ENCODE results near the genes PTHLH and DDX11.

DNA sequence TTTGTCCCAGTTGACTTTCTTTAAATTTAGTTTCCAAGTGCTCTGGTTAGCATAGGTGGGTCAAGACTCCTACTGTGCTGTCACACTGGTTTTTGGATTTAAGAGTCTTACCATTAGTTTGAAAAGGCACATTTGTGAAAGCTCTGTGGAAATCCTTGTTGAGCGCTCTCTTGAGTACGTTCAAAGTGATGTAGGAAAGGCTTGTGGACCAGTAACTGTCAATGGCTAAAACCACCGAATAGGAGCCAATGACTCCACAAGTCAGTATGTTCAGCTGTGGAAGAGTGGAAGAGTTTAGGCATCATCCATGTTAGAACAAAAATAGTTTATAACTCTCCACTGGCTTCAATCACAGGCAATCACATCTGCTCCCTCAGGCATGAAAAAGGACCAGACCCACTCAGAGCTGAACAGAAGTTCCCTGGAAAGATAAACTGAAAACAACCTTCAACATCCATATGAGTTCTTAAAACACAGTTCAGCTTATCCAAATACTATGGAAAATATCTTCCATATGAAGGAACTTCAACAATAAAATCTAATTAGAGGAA lies 37.2 kb downstream of the FGFR1OP2 start:
- PRO-cap, result no peak

GRCh38 chr12:26986649-26987763 lies 27.2 kb downstream of the TM7SF3 start:
- PRO-cap, result no peak

- PRO-cap, result no peak
Observed at GRCh38 chr12:27185636-27185975, 58.5 kb upstream of the STK38L start.

DNA sequence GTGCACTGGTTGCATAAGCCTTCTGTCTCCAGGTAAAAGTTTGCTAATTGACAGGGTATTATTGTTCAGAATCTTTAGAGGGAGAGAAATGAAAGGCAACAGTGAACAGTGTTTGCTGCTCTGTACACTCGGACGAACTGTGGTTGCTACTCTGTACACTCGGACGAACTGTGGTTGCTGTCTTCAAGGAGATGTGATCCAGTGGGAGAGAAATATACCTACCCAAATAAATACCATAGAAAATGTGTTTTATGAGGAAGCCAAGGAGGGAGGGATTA lies 2.6 kb downstream of the STK38L start:
- PRO-cap, result no peak

DNA sequence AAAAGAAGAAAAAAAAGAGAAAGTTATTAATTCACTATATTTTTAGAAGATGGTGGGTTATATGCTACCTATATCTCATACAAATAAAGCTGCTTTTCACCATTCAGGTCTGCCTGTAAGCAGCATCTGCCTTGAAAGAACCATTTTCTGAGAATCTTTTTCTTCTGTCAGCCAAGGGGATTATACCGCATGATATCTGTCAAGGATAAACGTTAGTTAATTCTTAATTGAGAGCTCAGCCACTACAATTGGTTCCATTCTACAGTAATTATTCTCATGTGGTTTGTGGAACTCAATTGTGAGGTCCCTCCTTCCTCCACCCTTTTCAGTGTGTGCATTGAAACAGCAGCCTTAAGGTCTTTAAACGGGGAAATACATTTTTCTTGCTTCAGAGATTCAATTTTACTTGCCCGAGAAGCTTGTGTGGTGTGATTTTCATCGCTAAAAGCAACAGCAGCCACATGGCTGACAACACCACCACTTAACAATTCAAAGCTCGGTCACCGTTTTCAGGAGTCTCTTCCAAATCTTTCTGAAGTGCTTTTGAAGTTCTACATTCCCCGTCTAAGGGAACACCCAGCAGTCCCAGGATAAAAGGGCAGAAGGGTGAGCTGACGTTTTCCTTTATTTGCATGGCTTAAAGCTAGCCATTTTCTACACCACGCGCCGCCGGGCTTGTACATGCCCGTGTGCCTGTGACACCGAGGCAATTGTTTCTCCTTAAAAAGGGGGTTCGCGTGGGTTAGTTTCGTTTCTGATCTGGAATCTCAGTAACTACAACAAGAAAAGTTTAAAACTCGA lies 704 bp upstream of the PPFIBP1 start:
- PRO-cap, result unidirectional peak, plus-strand start at position 650 of the sequence

DNA sequence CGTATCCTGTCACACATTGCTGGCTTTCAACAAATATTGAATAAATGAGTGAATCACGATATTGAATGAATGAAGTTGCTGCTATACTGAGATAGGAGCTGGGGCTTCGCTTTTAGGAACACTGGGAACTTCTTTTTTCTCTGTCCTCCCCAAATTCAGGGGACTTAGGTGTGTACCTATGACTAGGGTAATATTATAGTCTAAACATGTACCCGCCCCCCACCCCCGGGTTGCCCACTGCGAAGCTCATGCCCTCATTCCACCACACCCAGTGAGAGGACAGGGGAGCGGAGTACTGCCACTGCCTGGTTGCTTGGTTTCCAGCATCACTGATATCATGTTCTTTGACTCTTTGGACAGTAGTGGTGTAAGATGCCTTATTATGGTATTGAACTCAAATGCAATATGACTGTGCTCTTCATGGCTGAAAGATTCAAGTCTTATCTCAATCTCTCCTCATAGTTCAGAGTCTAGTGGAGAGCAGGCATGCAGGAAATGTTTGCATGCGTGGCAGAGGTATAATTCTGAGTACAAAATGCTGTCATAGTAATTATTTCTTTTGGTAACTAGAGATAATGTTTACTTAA lies 55.8 kb upstream of the REP15 start:
- PRO-cap, result no peak

DNA sequence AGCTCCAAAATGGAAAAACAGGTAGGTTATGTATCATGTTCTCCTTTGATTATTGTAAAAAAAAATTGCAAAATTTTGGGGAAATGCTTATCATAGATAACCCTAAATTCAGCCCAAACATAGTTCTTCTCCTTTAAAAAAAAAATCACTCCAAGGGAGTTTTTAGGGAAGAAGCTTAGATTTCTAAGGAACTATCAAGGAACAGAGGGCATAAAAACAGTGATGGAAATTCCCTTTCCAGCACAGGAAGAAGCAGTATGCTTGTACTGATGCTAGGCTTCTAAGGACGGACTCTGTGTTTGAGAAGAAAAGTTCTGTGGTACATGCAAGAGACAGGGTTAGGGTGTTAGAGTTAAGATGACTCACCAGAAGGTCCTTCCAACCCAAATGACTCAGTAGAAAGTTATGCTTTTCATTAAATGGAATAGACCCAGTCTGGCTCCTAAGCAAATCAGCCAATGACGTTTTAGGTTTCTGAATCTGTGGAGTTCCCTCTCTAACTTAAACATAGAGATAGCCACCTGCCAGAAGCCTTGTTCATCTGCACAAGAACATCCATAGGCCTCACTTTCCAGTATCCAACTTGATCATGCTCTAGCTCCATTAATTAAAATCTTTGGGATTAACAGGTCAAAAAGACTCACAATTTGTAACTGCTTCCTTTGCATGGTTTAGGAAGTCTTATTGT lies 5.7 kb downstream of the PTHLH start:
- PRO-cap, result no peak

- PRO-cap, result no peak
Observed at GRCh38 chr12:27972559-27973213, at the start of gene PTHLH. Gene PTHLH, minus strand, starts transcription at chr12:27972733.

DNA sequence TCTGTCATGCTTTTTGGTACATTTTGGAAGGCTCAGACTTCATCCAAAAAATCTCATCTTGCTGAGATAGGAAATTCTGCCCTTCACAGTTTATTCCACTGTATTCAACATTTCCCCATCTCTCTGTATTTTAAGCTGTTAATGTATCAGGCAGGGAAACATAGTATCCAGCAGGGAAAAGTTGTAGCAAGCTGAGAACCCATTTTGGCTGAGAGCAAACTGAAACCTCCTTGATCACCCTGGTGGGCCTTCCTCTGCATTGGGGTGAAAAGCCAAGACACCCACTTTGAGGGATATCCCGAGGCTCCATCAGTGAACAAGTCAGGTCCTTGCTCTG lies 150.8 kb upstream of the FAR2 start:
- PRO-cap, result no peak

- PRO-cap, result unidirectional peak, minus-strand start at chr12:29158529
Observed at GRCh38 chr12:29158157-29158868, 9.2 kb downstream of the FAR2 start.

GRCh38 chr12:29170728-29171046 lies 21.6 kb downstream of the FAR2 start:
- PRO-cap, result no peak

DNA sequence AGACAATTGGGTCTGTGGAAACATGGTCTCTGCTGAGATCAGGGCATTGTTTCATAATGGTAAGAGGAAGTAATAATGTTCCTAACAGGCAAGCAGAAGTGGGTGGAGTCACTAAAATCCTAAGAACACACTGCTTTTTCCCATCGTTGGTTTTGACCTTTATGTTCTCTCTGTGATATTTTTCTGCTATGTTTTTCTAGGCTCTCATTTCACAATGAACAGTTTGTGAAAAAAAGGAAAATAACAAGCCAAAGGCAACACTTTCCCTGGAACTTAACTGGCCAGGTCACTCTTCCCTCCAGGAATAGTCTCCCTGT lies 80.6 kb upstream of the OVCH1 start:
- PRO-cap, result no peak

- PRO-cap, result no peak
Observed at GRCh38 chr12:29725772-29726324, 57.9 kb downstream of the TMTC1 start.

GRCh38 chr12:30345891-30346550 lies 349.6 kb downstream of the IPO8 start:
- PRO-cap, result no peak

- PRO-cap, result unidirectional peak, plus-strand start at chr12:30695088
Observed at GRCh38 chr12:30694862-30695246, 815 bp downstream of the IPO8 start.

- PRO-cap, result no peak
Observed at GRCh38 chr12:30734905-30735293, 19.9 kb downstream of the CAPRIN2 start.

- PRO-cap, result no peak
Observed at GRCh38 chr12:30945863-30946250, 19.3 kb downstream of the TSPAN11 start.

DNA sequence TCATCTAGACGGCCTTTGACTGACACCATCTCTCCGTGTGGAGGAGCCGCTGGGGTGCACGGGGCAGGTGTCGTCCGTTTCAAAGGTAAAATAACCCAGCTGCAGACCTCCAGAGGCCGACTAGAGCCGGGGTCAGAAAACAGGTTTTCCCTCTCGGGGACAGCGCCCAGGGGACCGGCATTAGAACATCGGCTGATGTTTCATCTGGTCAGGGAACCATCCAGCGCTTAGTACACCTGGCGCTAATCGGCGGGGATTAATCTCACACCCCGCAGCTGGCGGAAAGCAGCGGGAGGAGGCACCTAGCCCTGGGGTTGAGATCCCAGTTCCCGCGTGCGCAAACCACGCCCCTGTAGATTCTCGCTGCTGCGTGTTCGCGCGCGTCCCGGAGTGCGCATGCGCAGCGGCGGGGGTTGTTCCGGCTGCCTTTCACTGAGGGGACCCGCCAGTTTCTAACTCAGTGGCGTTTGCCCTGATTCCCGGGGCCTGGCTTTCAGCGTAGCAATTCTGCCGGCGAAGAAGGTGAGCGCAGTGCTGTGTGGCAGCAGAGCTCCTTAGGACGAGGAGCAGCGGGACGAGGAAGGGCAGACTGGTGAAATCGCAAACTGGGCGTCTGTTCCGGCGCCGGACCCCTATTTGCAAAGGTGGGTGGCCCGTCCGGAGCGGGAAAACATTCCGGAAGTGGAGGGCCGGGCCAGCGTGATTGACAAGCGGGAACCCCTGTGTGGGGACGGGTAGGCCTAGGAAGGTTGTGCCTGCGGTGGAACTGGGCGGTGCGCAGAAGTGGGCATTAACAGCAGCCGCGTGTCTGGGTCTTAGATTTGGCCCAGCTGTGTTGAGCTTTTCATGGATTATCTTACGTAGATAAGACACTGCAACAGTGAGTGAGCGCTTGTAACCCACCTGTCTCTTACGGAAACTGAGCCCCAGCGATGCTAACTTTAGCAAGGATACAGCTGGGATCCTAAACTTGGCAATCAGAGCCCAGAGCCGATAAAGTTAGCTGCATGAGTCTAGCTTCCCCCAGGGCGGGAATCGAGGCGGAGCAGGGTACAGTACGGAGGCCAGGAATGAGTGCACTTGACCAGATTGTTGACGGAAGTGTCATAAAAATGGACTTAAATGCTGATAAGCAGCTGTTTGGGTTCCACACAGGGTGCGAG lies at the start of gene DDX11:
Gene DDX11, plus strand, starts transcription at position 413 of the 1,163 bp plus-strand sequence.
- PRO-cap, result bidirectional peak, plus-strand start at position 416 of the sequence, minus-strand start at position 344 of the sequence

DNA sequence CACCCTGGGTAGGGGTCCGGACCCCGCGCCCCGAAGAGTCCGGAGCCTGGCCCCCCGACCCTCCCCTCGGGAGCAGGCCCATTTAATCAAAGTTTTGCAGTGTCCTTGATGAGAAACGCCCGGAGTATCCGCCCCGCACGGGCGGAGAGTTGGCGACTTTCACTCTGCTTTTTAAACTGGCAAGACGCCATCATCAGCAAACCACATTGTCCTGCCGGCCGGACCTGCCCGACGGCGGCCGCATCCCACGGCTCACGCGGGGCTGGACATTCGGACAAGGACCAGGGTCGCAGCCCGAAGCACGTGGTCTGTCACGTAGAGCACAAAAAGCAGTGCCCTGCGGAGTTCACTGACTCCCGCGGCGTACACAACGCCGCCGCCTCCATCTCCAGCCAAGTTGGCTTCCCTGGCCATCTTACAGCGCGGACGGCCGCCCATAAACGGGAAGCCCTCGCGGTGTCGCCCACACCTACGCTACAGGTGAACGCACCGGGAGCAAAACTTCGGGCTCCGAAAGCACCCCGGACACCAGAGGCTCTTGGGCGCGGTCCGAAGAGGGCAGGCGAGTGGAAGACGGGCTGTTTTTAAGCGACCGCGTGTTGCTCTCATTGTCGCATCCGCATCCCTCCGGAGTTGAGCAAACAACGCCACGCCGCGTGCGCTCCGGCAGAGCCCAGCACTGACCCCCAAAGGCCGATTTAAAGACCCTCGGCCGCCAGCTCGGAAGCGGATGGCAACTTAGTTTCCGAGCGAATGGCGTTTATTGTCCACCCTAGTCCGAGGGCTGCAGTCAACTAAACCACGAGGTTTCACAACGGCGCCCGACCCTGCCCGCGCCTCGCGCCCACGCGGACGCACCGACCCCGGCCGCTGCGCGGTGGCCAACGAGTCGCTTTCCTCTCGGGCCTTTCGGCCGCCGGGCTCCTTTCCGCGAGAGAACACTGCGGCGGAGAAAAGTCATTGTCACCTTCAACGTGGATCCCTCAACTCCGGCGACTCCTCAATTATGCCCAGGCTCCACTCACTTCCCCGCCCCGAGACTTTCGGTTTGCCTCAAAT lies 885 bp downstream of the SINHCAF start:
- PRO-cap, result bidirectional peak, plus-strand start at position 352 of the sequence, minus-strand start at position 178 of the sequence; bidirectional peak, plus-strand start at position 531 of the sequence, minus-strand start at position 408 of the sequence; bidirectional peak, plus-strand start at position 608 of the sequence, minus-strand start at position 635 of the sequence; bidirectional peak, plus-strand start at position 887 of the sequence, minus-strand start at position 796 of the sequence

DNA sequence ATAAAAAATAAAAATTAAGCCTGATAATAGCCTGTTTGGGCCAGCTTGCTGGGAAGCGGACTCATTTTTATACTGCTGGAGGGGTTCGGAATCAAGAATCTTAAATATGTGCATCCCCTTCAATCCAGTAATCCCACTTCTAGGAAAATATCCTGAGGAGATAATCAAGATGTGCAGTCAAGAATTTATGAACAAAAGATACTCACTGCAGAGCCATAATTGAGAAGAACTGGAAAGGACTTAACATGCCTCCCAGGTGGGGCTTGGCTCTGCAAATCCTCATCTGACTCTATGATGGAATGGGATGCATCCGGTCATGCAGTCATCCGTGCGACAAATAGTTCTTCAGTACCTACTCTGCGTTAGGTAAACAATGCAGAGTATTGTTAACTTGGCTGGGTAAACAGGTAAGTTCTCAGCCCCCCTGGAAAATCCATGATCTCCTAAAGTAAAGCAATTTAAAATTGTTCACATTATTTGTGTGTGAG lies 43.6 kb upstream of the SINHCAF start:
- PRO-cap, result no peak

All from sternocleidomastoid (tissue), 1 donor.